Keratinocyte (primary cell): ENCODE measurements around the gene RPL37A.

GRCh38 chr2:213132605-213133235 lies 18.7 kb downstream of the IKZF2 start:
CAGE:
- cytosol, long polyA minus RNA = no peak
- cytosol, long polyA plus RNA = no peak
- long polyA plus RNA = no peak
- nucleus, long polyA minus RNA = no peak
- nucleus, long polyA plus RNA = no peak

CAGE:
- cytosol, long polyA minus RNA = no peak
- cytosol, long polyA plus RNA = no peak
- long polyA plus RNA = no peak
- nucleus, long polyA minus RNA = no peak
- nucleus, long polyA plus RNA = no peak
Measured at GRCh38 chr2:213153553-213153840, 2.1 kb upstream of the IKZF2 start.

DNA sequence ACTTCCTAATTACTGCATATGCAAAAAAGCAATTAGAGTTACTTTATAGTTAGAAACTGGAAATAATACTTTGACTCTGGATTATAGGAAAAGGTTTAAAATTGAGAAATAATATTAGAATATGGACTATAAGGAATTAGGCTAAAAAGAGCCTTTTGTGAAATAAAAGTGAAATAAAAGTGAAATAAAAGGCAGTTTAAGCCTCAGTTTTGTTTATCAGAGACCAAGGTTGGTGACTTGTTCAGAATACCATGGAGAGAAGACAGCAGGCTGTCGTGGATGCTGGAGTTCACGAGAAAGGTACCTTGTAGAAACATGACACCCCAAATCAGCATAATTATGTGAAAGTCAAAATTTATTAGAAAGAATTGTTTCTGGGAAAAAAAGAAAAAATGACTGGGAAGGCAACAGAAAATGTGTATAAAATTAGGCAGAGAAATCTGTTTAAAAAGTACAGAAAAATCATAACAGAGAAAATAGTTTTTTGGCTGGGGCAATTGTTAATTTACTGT lies 46.5 kb upstream of the SPAG16 start:
CAGE:
- cytosol, long polyA minus RNA = no peak
- cytosol, long polyA plus RNA = no peak
- long polyA plus RNA = no peak
- nucleus, long polyA minus RNA = no peak
- nucleus, long polyA plus RNA = no peak

DNA sequence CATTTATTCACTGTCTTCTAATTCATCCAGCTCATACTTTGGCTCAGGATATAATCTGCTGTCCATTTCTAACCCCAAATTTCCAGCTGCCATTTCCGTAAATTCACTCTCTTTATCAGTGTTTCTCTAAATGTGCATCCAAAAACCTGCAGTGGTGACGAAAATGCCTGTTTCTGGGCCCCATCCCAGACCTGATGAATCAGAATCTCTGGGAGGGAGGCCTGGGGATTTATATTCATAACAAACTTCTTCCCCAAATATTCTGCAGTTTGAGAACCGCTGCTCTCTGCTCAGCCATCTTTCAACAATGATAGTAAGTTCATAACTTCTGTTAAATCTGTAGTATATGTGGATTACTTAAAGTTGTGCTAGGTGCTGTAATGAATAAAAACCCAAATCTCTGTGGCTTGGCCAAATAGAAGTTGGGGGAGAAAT lies 86.7 kb downstream of the VWC2L start:
CAGE:
- cytosol, long polyA minus RNA = no peak
- cytosol, long polyA plus RNA = no peak
- long polyA plus RNA = no peak
- nucleus, long polyA minus RNA = no peak
- nucleus, long polyA plus RNA = no peak

DNA sequence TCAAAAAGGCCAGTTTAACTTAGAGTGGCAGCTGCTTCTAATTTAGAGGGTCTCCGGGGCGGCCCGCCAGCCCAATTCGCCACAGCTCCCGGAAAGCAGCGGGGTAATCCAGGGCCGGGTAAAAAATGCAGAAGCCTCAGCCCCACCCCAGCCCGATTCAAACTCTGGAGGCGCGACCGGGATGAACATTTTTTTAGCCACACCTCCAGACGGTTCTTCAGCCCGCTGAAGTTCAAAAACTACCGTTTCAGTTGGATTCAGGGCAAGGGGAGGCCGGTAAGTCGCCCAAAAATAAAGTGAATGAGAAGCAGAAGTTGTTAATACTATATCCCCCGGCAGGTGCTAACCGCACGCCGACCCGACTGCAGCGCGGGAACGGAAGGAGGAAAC lies 549 bp downstream of the BARD1 start:
CAGE:
- cytosol, long polyA minus RNA = no peak
- cytosol, long polyA plus RNA = no peak
- long polyA plus RNA = no peak
- nucleus, long polyA minus RNA = no peak
- nucleus, long polyA plus RNA = no peak

GRCh38 chr2:215314807-215315587 lies 3.1 kb downstream of the ATIC start:
CAGE:
- cytosol, long polyA minus RNA = no peak
- cytosol, long polyA plus RNA = no peak
- long polyA plus RNA = no peak
- nucleus, long polyA minus RNA = no peak
- nucleus, long polyA plus RNA = no peak

GRCh38 chr2:215383798-215384308 lies 52.0 kb downstream of the FN1 start:
CAGE:
- cytosol, long polyA minus RNA = no peak
- cytosol, long polyA plus RNA = no peak
- long polyA plus RNA = no peak
- nucleus, long polyA minus RNA = start-site peak on the minus strand at chr2:215384025-215384186, 944 reads; start-site peak on the plus strand at chr2:215384026-215384037, 57 reads; start-site peak on the plus strand at chr2:215384099-215384118, 38 reads
- nucleus, long polyA plus RNA = no peak

DNA sequence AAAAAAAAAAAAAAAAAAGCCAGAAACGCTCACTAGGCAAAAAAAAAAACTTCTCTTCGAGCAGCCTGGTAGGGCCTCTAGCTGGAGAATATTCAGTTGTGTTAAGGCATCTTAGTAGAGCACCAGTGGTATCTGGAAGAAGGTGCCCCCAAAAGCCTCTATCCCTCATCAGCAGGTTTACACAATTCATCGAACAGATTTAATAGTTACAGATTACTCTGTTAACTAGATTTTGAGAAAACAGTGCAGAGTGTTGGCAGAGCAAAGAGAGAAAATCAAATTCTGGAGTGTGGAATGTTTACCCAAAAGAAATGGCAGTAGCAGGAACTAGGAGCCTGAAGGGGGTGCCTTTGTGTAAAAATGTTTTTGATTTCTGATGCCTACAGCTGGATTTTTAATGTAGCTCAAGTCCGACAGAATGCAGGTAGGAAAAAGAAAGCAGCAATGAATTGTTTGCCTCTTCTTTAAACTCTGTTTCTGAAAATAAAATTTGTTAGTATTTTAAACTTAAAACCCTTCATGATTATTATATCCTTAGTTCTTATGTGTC lies 70.3 kb upstream of the FN1 start:
CAGE:
- cytosol, long polyA minus RNA = no peak
- cytosol, long polyA plus RNA = no peak
- long polyA plus RNA = no peak
- nucleus, long polyA minus RNA = no peak
- nucleus, long polyA plus RNA = no peak

DNA sequence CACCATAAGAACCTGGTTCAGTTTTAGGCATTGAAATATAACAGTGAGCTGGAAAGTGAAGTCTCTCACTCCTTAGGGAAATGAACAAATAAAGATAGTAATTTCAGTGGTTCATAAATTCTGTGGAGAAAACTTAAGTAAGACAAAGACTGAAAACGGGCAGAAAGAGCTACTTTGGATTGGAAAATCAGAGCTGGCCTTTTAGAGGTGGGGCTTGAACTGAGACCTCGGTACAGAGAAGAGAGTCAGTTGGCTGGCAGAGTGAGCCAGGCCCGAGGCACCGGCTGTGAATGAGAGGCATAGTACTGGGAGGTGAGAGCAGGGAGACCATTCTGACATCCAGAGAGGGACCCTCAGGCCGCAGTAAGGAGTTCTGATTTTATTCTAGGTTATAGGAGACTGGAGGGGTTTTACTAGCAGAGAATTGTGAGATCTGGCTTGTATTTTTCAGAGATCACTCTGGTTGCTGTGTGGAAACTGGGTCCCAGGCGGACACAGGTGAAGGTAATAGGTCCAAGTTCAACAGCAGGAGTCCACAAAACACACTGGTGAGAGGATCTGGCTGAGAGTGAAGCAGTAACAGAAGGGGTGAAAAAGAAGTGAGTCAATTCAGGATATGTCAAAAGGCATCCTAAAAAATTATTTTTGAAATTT lies 75.9 kb upstream of the FN1 start:
CAGE:
- cytosol, long polyA minus RNA = no peak
- cytosol, long polyA plus RNA = no peak
- long polyA plus RNA = no peak
- nucleus, long polyA minus RNA = no peak
- nucleus, long polyA plus RNA = no peak

CAGE:
- cytosol, long polyA minus RNA = no peak
- cytosol, long polyA plus RNA = no peak
- long polyA plus RNA = no peak
- nucleus, long polyA minus RNA = no peak
- nucleus, long polyA plus RNA = no peak
Measured at GRCh38 chr2:215830186-215830804, 183.1 kb downstream of the MREG start.

CAGE:
- cytosol, long polyA minus RNA = no peak
- cytosol, long polyA plus RNA = no peak
- long polyA plus RNA = no peak
- nucleus, long polyA minus RNA = no peak
- nucleus, long polyA plus RNA = no peak
Measured at GRCh38 chr2:216012063-216012865, 1.1 kb downstream of the MREG start.

DNA sequence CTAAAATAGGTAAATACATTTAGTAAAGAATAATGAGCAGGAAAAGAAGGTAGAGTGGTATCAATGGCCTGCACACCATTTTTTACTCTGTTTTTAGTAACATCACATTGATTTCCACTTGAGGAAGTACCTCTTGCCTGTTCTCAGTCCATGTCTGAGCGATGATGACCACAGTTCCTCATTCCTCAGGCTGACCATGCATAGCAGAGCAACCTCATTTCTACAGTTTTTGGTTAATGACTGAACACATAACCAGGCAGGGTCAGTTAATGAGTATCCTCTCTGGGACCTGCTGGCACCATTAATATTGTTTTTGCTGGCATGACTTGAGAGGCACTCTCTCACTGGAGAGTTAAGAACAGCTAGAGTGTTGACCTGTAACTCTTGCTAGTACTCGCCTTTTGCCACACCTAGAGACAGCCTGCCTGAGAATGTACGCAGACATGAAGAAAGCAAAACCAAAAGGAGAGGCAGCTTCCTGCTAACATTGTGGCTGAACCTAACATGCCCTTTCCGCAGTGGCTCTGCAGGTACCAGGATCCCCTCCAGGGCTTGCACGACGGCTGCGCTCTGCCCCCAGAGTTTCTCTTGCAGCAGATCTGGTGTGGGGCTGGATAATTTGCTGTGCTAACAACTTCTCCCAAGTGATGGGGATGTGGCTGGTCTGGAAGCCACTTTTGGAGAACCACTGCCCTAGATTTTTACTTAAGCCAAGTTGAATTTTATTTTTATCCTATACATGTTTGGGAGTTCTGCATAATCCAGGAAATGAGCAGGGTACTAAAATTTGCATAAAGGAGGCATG lies 23.8 kb downstream of the PECR start:
CAGE:
- cytosol, long polyA minus RNA = no peak
- cytosol, long polyA plus RNA = no peak
- long polyA plus RNA = no peak
- nucleus, long polyA minus RNA = no peak
- nucleus, long polyA plus RNA = no peak

DNA sequence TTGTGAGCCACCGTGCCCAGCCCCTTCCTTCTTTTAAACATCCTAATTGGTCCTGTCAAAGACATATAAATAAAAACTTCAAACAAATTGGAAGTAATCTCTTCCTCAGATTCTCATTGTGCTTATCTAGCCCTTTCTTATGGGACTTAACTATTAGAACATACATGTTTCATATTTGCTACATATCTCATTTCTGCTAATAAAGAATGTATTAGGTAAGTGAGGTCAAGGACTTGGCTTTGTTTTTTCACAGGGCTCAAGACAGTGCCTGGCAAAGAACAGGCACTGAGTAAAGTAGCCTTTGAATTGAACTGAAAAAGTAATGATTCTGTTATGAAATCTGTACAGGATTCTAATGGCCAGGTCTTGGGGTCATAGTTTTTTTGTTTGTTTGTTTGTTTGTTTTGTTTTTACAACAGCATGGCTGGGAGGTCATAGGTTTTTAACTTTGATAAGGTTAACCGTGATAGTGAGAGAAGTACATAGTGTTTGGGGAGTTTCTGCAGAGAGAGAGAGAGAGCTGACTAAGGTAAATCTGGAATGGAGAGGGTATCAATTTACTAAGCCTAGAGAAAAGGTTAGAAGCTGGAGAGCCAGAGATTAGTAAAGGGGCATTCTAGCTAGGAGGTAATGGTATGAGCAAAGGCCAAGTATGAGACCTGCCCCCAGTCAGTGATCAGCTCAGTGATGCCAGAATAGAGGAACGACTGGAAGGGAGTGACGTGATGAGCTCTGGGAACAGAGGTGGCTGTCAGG lies 25.7 kb downstream of the XRCC5 start:
CAGE:
- cytosol, long polyA minus RNA = no peak
- cytosol, long polyA plus RNA = no peak
- long polyA plus RNA = no peak
- nucleus, long polyA minus RNA = no peak
- nucleus, long polyA plus RNA = no peak

GRCh38 chr2:216179135-216180303 lies 70.4 kb downstream of the XRCC5 start:
CAGE:
- cytosol, long polyA minus RNA = no peak
- cytosol, long polyA plus RNA = no peak
- long polyA plus RNA = no peak
- nucleus, long polyA minus RNA = no peak
- nucleus, long polyA plus RNA = no peak

DNA sequence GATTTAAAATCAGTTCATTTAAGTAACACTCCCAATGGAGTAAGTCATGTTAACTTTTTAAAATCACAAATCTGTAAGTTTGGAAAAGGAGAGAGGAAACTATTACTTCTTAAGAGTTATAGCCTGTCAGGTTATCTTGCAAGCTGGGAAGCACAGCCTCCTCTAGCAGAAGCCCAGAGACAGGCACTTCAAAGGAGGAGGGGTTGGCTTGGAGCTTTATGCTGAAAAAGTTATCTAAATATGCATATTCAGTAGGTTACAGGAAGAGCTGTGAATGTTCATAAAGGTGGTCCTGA lies 102.5 kb downstream of the XRCC5 start:
CAGE:
- cytosol, long polyA minus RNA = no peak
- cytosol, long polyA plus RNA = no peak
- long polyA plus RNA = no peak
- nucleus, long polyA minus RNA = no peak
- nucleus, long polyA plus RNA = no peak

DNA sequence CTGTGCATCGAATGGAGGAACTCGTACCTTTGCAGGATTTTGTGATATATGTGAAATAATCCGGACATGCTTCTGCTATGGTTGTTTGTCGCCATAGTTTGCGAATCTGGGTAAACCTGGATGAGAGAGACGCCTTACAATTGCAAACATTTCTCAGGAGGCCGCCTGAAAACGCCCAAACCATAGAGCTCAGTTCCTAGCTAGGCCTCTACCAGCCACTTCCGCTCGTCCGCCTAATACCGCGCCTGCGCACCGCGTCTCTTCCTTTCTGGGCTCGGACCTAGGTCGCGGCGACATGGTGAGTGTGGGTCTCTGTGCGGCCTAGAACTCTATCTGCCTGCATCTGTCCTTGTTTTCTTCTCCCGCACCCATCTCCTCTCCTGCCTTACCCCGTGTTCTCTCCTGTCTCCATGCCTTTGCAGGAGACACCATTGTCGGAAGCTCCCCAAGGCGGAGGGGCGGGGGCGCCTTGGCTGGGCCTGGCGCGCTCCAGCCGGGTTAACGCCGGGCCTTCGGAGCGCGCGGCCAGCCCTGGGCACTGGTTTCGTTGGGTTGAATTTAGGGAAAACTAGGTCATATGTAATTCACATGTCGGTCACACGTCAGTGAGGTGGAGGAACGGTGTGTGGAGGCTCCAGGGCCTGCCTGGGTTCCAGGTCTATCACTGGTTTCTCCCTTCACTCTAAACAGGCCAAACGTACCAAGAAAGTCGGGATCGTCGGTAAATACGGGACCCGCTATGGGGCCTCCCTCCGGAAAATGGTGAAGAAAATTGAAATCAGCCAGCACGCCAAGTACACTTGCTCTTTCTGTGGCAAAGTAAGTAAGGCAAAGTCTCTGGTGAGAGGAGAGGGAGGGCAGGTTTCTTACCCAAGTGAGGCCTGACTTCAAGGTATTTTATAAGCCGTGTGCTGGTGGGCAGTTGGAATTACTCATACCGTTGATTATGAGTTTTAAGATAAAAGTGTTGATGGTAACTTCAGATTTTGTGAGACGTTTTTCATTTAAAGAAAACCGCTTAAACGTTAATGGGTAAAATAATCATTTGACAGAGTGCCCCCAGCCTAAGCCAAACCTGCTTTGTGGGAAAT lies at the start of gene RPL37A:
TSS of gene RPL37A (plus strand) at position 265 of the 1,091 bp plus-strand sequence.
CAGE:
- cytosol, long polyA minus RNA = start-site peak on the plus strand centred at position 277 of the sequence, 34 bp wide, 584 reads; start-site peak on the plus strand centred at position 694 of the sequence, 7 bp wide, 126 reads; start-site peak on the plus strand centred at position 769 of the sequence, 8 bp wide, 43 reads
- cytosol, long polyA plus RNA = start-site peak on the minus strand centred at position 159 of the sequence, 103 bp wide, 21 and 13 reads in 2 replicates; start-site peak on the plus strand centred at position 269 of the sequence, 50 bp wide, 3,946 and 98 reads in 2 replicates
- long polyA plus RNA = start-site peak on the plus strand centred at position 281 of the sequence, 42 bp wide, 811 and 637 reads in 2 replicates
- nucleus, long polyA minus RNA = start-site peak on the minus strand centred at position 172 of the sequence, 61 bp wide, 6 reads; start-site peak on the plus strand centred at position 279 of the sequence, 36 bp wide, 173 reads
- nucleus, long polyA plus RNA = start-site peak on the plus strand centred at position 281 of the sequence, 69 bp wide, 940 and 772 reads in 2 replicates

GRCh38 chr2:216545445-216545943 lies 46.9 kb downstream of the RPL37A start:
CAGE:
- cytosol, long polyA minus RNA = no peak
- cytosol, long polyA plus RNA = no peak
- long polyA plus RNA = no peak
- nucleus, long polyA minus RNA = no peak
- nucleus, long polyA plus RNA = no peak

DNA sequence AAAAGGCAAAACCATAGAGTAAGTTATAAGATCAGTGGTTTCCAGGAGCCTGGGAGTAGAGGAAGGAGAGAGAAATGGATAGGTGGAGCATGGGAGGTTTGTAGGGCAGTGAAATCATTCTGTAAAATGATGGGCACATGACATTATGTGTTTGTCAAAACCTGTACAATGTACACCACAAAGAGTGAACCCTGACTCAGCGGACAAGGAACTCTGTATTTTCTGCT lies 61.8 kb upstream of the IGFBP2 start:
CAGE:
- cytosol, long polyA minus RNA = no peak
- cytosol, long polyA plus RNA = no peak
- long polyA plus RNA = no peak
- nucleus, long polyA minus RNA = no peak
- nucleus, long polyA plus RNA = no peak

GRCh38 chr2:216633532-216634273 lies 483 bp downstream of the IGFBP2 start:
CAGE:
- cytosol, long polyA minus RNA = no peak
- cytosol, long polyA plus RNA = no peak
- long polyA plus RNA = no peak
- nucleus, long polyA minus RNA = no peak
- nucleus, long polyA plus RNA = no peak

DNA sequence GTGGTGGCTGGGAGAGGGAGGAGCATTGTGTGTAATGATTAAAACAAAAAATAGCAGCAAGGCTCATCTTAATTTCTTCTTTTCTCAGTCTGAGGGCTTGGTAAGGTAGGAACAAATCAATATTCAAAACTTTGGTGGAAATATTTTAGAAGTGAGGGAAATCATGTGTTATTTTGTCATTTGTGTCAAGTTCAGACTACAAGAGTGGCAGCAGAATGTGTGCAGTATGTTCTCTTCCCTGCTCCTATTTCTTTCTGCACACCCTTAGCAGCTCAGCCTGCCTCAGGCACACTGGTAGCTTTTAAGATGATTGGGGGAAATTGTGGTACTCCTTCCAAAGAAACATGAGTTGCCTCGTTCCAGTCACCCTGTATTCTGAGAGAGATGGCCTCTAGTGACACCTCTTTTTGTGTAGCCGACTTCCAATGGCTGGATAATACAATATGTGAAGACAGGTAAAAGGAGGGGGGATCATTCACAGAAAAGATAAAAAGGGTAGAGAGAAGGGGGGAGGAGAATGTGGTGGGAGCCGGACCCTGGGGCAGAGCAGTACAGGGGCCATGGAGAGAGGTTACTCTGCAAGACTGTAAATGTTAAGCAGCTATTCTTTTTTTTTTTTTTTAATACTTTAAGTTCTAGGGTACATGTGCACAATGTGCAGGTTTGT lies 1.9 kb upstream of the IGFBP5 start:
CAGE:
- cytosol, long polyA minus RNA = no peak
- cytosol, long polyA plus RNA = no peak
- long polyA plus RNA = no peak
- nucleus, long polyA minus RNA = no peak
- nucleus, long polyA plus RNA = no peak